Cardiac fibroblast (primary cell): ENCODE data around the genes CCDC65, FKBP11, ARF3 and DHH.

DNA sequence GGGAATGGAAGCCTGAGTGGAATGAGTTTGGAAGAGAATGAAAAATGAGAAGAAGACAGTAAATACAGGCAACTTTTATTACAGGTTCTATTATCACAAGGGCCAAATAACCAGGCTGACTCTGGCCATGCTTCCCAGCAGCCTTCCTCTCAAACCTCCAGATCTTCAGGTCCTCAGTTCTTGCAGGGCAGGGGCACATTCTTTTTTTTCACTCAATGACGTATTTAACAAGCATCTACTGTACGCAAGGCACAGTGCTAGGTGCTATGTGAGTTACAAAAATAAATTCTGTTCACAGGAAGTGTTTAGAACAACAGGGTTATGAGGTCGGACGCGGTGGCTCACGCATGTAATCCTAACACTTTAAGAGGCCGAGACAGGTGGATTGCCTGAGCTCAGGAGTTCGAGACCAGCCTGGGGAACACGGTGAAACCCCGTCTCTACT, 1.1 kb downstream of the DDX23 start:
- RRBS = no CpG with 5 or more reads among the region's 10 CpGs

GRCh38 chr12:48903244-48904552, at the start of gene CCDC65:
Gene CCDC65 (plus strand): TSS chr12:48904133.
- RRBS = 60% methylated on average over 1 of the region's 40 CpGs

DNA sequence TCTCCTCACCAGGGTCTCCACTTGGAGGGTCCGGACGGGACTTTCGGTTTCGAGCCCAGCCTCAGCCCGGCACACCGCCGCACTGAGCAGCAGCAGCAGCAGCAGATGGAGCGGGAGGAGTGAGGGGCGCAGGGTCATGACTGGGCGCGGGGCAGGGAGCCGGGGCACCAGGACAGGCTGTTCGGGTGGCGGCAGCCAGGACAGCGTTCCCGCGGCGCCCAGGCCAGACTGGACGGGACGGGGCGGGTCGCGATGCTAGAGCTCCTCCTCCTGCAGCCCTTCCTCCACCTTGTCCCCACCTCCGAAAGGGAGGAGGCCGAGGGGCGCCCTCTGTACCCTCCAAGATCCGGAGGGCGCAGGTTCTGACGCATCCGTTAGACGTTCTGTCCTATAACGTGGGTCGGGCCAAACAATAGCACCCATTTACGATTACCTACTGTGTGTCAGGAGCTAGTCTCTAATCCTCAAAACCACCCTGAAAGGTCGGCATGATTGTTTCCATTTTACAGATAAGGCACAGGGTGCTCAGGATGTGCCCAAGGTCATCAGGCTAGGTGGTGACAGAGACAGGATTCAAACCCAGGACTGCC, at the start of gene FKBP11:
Gene FKBP11 (minus strand): TSS at position 202 of the 590 bp plus-strand sequence.
- RRBS = 2% methylated on average over 7 of the region's 35 CpGs

DNA sequence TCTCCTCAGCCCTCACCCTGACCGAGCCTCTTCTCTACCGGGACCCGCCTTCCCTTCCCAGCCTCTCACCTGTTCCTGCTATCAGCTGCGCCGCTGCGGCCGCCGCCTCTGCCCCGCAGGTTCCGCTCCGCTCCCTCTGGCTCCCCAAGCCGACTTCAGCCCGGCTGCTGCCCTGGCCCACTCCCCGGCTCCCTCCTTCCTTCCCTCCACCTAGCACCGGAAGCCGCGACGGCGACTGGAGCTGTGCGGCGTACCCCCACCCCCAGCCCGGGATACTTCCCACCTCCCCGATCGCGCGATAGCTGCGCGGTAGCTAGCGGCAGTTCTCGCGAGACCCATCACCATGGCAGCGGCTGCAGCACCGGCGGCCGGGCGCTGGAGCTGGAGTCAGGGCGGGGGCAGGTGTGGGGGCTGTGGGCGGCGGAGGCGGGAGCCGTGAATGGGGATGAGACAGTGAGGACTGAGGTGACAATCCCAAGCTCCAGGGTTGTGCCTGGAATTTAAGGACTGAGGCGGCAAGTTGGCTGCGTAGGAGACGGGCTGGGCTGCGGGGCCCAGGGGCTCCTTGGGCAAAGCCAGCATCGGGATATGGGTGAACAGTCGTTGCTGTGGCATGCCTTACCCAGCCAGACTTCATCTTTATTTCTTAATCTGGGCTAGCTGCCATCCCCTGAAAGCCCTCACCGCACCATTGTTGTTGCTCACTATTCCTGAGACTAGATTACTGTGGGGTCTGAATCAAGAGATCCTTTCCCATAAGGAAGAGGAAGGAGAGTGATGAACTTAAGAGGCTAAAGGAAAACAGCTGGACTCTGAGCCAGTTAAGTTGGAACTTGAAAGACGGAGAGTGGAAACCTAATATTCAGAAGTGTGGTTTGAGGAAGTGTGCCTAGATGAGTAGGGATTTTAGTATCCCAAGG, at the start of gene ARF3:
Gene ARF3 (minus strand): TSS at position 247 of the 920 bp plus-strand sequence.
- RRBS = under 1% methylated on average over 17 of the region's 49 CpGs

GRCh38 chr12:48978376-48978587, 160 bp downstream of the WNT1 start:
- RRBS = 2% methylated on average over 8 of the region's 24 CpGs

DNA sequence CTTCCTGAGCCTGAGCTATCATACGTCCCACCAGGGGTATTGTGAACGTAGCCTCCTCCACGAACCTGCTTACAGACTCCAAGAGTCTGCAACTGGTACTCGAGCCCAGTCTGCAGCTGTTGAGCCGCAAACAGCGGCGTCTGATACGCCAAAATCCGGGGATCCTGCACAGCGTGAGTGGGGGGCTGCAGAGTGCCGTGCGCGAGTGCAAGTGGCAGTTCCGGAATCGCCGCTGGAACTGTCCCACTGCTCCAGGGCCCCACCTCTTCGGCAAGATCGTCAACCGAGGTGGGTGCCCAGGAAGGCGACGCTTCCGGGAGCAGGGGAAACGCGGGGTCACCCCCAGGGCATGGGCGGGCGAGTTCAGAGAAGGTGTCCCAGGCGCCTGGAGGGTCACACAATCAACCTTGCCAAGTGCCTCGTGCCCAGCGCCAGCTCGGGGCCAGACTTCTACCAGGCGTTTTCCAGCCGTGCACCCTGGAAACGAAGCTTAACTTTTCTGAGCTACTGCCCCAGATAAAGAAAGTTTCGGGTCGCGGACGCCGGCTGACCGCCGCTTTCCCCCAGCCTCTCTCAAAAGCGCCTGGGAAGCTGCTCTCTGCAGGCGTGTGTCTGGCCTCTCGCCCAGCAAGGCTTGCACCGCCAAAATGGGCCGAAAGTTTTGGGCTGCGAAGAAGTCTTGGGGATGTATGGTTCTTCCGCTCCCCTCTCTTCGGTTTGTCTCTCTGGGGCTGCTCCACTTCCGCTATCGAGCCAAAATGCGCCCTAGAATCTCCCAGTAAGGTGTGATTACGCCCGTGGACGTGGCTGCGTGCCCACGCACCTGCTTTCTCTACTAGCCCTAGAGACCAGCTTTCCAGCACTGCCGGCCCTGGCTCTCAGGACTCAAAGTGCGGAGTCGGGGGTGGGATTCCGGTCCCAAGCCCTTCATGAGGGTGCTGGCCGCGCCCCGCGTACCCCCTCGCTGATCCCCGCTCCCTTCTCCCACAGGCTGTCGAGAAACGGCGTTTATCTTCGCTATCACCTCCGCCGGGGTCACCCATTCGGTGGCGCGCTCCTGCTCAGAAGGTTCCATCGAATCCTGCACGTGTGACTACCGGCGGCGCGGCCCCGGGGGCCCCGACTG, 1.7 kb downstream of the WNT1 start:
- RRBS = 3% methylated on average over 24 of the region's 83 CpGs

GRCh38 chr12:49022966-49023870, 4.6 kb upstream of the PRKAG1 start:
- RRBS = no CpG with 5 or more reads among the region's 7 CpGs

DNA sequence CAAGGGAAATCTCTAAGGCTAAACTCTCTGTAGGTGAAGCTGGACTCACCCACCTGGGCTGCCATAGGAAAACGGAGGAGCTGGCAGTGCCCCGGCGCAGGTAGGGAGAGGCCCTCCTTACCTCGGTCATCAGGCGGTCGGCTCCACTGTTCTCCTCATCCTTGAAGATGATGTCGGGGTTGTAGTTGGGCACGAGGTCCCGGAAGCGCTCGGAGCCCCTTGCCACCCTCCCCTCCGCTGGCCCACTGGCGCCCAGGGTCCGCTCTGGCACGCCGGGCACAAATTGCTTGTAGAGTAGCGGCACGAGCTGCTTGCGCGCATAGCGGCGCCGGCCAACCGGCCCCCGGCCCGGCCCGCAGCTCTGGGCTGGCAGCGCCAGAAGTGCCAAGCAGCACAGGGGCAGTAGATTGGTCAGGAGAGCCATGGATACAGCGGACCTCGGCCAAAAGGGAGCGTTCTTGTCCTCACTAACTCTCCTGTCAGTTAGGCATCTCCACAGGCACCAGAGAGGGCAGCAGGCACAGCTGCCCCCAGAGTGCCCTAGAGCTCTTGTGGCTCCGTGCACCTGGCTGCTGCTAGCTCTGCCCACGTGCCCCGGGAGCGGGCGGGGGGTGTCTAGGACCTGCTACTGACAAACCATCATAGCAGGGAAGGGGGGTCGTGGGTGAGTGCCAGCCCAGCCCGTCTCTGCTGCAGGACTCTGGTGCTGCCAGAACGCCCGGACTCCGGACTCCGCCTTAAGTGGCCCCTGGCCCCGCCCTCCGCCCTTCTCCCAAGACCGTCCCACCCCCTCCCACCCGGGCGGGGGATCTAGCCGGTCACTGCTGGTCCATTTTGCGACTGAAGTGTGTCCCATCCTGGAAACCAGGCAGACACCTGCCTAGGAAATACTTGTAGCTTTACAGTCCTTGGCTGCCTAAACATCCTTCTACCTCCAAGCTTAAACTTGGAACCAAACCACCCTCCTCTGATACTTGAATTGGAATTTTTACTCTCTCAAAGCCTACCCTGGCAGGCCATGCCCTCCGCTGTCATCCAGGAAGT, at the start of gene DHH:
Gene DHH (minus strand): TSS at position 713 of the 1,044 bp plus-strand sequence.
- RRBS = 5% methylated on average over 19 of the region's 50 CpGs

GRCh38 chr12:49096846-49097299, 2.3 kb upstream of the DHH start:
- RRBS = no CpG with 5 or more reads among the region's 3 CpGs

DNA sequence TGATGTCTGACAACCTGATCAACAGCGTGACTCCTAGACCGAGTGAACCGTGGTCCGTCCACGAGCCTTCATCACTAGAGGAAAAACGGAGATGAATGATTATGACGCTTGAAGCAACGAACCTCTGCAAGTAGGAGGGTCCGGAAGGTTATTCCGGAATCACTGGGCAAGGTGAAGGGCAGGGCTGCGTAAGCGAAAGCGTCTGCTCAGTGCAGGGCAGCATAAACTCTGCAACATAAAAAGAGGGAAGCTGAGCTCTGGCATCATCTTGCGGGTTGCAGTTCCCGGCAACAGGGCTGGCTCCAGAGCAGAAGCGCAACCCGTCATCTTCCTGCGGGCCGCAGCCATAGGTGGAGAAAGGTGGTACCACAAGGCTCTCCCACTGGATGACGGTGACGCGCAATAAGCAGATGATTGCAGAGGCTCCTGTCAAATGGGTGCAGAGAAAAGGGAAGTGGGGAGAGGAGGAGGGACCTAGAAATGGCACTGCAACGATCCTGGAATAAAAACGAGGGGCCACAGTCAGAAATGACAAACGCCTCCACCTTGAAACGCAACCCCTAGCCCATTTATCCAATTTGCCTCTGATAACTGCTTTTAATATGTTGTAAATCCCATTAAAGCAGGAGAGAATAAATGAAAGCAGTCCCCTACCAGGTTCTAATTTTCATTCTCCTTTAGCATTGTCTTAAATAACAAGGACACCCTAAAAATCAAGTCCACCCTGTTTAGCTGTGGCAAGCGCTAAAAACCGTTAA, 31.1 kb upstream of the TUBA1C start:
- RRBS = no CpG with 5 or more reads among the region's 28 CpGs

- RRBS = no CpG with 5 or more reads among the region's 16 CpGs
These were observed 4.4 kb downstream of the TUBA1C start for GRCh38 chr12:49269015-49270028.

GRCh38 chr12:49339445-49339920, 2.5 kb upstream of the C1QL4 start:
- RRBS = no CpG with 5 or more reads among the region's 5 CpGs

DNA sequence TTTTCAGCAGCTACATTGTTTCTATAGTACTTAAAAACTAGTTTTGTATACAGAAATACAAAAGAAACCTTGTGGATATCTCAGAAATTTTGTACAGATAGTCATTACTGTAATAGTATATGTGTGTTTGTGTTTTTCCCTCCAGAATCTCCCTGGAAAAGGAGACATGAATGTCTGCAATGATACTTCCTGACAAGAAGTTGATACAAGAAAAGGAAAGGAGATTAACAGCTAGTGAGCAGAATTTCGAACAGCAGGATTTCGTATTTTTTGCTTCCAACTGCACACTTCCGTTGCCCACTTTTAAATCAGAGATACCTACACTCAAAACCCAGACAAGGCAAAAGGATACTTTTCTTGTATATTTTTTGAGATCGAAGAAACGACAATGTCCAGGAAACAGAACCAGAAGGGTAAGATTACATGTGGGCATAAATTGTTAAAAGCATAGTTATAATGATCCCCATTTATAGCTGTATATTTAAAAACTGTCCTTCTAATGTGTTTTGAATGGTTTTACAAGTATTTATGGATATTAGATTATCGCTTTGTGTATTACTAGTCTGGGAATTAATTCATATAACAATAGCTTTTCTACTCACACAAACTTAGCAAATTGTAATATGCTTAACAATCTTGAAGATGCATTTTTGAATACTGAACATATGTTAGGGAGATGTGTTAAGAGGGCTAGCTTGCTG, 78.1 kb upstream of the KCNH3 start:
- RRBS = no CpG with 5 or more reads among the region's 6 CpGs

- RRBS = 2% methylated on average over 17 of the region's 72 CpGs
These were observed 1.2 kb upstream of the KCNH3 start for GRCh38 chr12:49537208-49538447.

- RRBS = no CpG with 5 or more reads among the region's 7 CpGs
These were observed 12.0 kb downstream of the MCRS1 start for GRCh38 chr12:49555897-49556301.

DNA sequence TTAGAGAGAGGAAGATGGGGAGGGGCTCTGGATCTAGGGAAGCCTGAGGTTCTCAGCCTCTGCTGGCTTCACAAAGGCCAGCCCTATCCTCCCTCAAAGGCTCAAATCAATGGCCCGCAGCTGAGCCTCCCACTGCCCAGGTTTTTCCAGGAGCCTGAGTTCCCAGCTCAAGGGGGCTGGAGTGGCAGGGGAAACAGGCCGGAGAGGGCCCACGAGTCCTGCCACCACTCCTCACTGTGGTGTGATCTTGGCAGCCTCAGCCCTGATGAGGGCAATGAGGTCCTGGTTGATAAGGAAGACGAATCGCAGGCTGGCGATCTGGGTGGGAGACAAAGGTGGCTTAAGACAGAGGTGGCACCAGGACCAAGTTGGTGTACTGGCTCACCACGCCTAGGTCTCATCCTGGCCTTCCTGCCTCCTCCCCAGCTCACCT, 9.5 kb downstream of the MCRS1 start:
- RRBS = no CpG with 5 or more reads among the region's 7 CpGs

DNA sequence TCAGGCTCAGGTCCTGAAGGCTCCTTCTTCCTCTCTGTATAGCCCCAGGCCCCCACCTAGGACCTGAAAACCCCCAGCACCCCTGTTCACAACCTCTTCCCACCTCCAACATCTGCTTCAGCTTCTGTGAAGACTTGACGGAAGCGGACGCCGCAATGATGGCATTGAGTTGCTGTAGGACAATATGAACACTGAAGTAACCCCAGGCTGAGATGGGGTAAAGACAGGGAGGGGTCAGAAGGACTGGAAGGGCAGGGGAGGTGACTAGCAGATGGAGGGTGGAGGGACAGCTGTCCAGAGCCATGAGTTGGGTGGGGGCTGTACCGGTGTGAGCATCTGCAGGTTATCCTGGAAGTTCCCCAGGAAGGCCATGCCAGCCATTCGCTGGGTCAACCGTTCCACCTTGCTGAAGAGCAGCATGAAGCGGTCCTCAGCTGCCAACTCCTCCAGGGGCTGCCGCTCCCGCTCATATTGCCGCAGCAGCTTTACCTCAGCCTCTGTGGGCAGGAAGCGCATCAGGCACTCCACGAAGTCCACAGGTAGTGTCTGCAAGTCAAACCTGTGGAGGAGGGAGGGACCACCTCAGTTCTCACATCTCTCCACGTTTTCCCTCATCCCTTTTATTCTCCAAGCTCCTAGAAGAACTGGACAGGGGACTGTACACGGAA, 26.1 kb downstream of the PRPF40B start:
- RRBS = no CpG with 5 or more reads among the region's 15 CpGs

DNA sequence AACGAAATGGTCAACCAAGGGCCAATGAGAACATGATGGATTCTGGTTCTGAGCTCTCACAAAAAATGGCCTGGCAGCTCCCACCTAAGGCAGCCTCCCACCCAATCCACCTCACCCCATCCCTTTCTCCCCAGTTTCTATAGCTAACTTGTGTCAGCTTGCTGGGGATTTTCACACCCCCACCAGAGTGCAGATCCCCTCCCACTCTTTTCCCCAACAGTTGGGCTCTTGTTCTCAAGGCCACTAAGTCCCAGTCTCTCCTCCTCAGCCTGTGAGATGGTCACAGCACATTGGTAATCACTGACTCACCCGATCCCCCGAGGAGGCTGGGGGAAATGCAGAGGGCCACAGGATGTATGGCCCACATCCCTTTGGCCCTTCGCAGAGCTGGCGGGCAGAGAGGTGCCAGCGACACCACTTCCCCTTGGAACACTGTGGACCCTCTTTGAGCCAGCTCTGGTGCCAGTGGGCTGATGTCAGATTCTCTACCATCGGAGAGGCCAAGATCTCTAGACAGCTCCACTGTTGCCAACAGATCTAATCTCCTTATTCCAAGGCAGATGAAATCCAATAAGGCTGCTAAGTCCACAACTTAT, 1.7 kb downstream of the FMNL3 start:
- RRBS = no CpG with 5 or more reads among the region's 7 CpGs

- RRBS = no CpG with 5 or more reads among the region's 2 CpGs
These were observed 1.1 kb downstream of the TMBIM6 start for GRCh38 chr12:49742495-49742844.

DNA sequence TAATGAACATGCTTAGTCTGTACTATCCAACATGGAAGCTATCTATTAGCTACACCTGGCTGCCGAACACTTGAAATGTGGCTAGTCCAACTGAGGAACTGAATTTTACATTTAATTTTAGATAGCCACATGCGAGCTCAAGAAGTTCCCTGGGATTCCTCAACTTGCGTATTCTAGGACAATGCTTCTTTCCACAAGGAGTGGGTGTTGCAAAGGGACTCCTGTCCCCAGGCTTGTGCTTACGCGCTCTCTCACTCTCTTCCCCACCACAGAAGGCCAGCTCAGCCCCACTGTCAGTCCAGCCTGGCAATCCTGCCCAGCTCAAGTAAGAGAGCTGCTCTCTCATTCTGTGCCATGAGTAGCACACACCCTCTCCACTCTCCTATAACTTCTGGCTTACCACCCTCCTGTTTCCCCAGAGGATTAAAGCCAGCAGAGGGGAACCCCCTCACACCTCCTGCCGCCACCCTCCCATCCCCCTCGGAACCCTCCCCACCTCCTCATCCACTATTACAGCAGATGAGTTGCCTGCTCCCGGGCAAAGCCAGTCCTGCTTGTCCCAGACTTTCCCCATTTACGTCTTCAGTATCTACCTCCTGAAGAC, 17.1 kb downstream of the NCKAP5L start:
- RRBS = no CpG with 5 or more reads among the region's 9 CpGs